Endometrial microvascular endothelial cells (primary cell): ENCODE measurements around a stretch of chr2.

GRCh38 chr2:238703660-238703998, 144.3 kb upstream of the TWIST2 start:
- RAMPAGE, long total RNA: no peak

GRCh38 chr2:238868883-238869411, 21.1 kb downstream of the TWIST2 start:
- RAMPAGE, long total RNA: no peak

DNA sequence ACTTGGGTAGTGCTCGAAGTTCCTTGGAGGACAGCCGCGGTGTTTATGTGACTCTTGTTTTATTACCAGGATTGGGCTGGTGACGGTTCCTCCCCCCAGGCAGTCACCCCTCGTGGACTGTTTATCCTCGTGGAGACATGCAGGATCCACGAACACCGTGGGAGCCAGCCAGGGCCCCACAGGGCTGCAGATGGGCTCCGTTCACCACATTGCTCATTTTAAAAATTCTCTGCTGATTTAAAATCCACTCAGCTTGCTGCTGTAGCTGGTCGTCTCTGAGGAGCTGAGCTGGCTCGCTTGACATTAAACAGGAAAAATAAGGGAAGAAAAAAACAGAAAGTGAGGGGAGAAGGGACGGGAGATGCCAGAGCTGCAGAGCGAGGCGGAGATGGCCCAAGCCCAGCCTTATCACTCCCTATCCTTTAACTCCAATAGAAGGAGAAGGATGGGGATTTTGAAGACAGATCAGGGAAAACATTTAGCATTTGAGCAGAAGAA, 35.3 kb downstream of the TWIST2 start:
- RAMPAGE, long total RNA: no peak

DNA sequence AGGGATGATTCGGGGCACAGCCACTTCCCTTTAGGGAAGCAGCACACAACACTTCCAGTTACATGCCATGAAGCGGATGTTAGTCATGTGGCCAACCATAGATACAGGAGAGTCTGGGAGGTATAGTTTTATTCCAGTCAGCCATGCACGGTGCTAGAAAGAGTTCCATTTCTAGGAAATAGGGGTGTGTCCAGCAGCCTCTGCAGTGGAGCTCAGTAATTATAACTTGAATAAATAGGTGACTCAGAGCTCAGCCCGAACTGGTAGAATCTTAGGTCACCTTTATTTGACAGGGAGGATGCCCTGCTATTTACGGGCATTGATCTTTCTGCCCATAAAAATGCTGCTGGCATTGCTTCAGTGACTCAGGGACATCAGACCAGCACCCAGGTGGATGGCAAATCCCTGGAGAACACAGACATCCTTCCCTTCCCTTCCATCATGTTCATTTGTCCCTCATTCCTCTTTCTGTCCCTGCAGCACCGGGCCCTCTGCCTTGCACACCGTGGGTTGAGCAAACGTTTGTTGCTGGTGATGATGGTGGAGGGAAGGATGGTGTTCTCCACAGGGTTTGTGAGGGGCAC, 159.1 kb downstream of the TWIST2 start:
- RAMPAGE, long total RNA: no peak

- RAMPAGE, long total RNA: no peak
Measured at GRCh38 chr2:239124896-239125512, 275.8 kb downstream of the HDAC4 start.

DNA sequence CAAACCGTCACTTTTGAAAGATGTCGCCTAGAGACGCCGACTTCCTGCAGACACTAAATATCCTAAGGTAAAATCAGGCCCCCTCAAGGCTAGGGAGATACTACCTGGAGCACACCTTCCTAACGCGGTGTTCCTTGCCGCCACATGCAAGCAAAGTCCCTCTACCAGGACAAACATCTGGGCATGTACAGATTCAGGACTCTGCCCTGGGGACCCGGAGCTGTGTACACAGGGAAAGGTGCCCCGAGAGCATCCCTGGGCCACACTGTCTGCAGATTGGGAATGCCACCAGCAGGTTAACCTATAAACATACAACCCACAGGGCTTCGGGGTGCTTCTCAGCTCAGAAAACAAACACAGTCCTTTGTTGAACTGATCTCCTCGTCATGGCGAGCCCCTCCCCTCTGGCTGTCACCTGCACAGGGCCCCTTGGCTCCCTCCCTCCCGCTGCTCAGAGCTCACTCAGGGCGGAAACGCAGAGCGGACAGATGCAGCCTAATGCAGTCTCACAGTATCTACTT, 218.9 kb downstream of the HDAC4 start:
- RAMPAGE, long total RNA: no peak

- RAMPAGE, long total RNA: no peak
Measured at GRCh38 chr2:239195183-239196052, 205.4 kb downstream of the HDAC4 start.

DNA sequence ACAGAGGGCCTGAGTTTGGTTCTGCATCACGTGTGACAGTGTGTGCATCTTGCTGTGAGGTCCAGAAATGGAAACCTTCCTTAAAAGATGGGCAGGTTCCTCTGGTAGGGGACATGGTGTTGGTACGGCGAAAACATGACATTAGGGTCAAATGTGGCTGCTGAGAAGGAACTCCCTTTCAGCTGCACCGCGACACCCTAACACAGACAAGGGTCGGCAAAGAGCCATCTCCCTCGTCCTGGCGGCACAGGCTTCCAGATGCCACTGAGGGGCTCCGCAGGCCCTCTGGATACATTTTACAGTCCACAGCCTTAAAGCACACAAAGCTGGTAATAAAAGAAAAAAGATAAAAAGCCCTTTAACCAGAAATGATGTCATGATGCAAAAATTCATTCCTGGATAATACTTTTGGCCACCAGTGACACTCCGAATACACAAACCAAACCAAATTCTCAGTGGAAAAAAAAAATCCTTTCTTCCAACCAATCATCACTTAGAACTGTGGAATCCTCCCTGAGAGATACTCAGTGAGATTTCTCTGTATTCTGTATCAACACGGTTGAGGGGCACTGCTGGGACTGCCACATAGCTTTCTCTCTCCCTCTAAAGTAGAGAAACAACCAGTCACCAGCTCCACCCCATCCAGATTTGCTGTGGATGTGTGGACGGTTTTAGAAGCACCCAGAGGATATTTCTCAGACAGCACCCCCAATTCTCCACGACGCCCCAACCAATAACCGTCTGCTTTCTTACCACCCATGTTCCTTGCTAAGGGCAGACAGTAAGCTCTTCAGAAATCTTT, 174.8 kb downstream of the HDAC4 start:
- RAMPAGE, long total RNA: no peak

- RAMPAGE, long total RNA: no peak
Measured at GRCh38 chr2:239236764-239237113, 164.1 kb downstream of the HDAC4 start.

DNA sequence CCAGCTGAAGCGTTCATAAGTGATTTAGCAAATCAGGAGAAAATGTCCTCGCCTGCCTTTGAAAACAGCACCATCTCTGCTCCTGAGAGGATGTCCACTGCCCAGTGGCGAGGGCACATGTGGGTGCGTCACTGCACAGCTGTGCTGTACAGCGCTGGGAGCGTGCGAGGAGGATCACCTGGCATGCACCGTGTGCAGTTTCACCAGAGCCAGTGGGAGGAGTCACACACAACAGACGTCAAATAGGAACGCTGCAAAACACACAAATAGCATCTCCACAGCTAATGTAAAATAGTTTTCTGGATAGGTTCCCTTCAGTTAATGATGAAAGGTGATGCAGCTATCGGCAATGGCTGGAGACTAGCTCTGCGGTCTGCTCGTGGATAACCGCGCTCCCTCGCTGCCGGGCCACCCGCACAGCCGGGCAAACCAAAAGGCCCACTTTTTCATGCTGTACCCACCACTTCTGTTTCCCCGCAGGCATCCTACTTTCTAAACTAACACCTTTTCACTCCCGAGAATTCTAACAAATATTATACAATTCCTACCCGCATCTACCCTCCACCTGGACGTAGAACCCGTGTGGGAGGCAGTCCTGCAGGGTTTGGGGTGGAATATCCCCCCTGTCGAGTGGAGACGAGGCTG, 153.9 kb downstream of the HDAC4 start:
- RAMPAGE, long total RNA: no peak

DNA sequence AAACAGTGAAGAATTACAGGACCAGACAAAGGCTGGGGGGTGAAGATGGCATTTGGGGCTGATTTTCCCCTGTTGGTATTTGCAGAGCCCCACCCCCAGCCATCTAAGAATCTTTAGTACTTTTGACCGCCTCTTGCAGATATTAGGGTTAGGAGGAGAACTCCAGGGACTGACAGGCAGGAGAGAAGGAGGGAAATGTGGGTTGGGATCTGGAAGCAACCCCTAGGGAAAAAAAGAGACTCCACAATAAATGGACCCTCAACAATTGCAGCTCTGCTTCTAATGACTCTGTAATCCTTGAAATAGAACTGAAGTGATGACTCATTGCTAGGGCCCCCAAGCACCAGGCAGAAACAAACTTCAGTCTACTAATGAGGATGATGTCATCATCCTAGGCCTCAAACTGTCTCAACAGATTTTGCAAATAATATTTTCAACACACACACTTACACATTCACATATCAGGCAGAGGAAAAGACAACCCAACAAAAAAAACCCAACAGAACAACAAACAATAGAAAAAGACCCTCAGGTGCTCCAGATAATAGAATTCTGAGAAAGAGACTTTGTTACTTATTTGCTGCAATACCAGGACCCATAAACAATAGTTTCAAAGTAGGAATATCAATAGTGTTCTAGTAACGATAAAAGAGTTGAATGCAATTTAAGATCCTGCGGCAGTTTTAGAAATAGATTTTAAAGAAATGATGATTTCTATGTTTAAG, 143.3 kb downstream of the HDAC4 start:
- RAMPAGE, long total RNA: no peak

DNA sequence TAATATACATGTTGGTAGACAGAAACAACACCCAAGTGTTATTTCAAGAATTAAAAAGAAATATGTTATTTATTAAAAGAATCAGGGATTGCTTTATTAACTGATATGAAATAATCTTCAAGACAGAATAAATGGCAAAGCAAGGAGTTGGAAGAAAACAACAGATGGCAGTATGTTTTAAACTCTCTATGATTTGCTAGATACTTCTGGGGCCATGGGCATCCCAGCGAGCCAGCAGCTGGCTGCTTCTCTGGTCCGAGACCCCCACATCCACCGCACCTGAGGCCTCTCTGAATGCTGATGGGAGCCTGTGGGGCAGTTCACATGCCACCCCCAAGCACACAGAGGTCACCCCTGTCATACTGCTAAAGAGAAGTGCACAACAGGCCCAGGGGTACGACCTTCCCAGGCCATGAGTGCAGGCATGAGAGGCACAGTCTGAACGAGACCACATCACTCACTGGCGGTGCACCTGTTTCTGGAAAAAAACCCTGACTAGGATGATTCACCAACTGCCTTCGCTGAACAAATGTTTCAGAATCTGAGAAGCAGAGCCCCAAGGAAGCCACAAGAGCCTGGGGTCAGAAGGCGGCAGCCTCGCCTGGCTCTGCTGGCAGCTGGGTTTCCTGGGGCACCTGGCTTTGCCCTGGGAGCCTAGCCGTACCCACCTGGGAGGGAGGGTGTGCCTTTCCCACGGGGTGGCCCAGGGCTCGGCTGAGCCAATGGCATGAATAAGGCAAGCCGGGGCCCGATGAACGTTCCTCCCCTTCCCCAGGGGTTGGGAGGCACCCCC, 74.1 kb downstream of the HDAC4 start:
- RAMPAGE, long total RNA: no peak

GRCh38 chr2:239378661-239379155, 22.1 kb downstream of the HDAC4 start:
- RAMPAGE, long total RNA: no peak

DNA sequence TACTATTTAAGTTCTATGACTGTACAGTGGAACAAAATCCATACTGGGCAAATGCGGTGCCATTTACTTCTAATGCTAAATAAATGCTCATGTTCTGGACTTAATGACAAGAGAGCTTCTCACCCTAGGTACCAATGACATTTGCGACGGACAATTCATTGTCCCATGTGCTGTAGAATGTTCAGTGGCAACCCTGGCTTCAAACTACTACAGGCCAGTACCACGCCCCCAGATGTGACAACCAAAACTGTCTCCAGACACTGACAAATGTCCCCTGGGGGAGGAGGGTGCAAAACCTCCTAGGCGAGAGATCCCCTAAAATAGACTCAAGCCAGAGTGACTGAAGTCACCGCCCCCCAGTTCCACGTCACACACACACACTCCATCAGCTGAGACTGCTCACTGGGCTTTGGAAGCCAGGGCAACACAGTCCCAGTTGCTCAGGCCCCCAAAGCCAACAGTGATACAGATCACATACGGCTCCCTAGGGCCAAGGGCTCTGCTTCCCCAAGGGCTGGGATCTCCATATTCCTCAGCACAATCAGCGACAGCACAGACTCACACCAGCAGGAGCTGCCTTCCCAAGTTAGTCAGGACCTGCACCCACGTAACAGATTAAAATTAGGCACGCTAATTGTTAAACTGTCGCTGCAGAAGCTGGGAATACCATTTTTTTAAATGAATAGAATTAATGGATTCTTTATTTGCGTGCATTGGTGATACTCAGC, 19.1 kb downstream of the HDAC4 start:
- RAMPAGE, long total RNA: no peak

- RAMPAGE, long total RNA: no peak
Measured at GRCh38 chr2:239499147-239499655, 98.4 kb upstream of the HDAC4 start.

DNA sequence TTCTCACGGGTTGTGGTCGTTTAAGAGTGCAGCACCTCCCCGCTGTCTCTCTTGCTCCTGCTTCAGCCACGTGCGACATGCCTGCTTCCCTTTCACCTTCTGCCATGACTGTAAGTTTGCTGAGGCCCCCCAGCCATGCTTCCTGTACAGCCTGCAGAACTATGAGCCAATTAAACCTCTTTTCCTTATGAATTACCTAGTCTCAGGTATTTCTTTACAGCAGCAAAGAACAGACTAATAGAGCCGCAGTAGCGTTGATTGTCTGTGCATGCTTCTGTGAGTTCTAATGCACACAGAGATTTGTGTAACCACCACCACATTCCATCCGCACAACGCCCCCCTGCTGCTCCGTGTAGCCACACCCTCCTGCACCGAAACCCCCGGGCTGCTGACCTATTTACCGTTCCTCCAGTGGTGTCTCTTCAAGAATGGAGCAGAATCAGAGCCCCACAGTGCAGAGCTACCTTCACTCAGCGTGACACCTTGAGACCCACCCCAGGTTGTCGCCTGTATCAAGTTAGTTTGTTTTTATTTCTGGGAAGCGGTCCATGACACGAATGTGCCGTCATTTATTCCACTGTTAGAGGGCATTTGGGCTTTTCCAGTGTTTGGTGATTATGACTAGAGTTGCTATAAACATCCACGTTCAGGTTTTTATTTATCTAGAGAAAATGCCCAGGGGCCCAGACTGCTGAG, 267.0 kb downstream of the NDUFA10 start:
- RAMPAGE, long total RNA: no peak

GRCh38 chr2:239911250-239911991, 113.7 kb downstream of the NDUFA10 start:
- RAMPAGE, long total RNA: no peak

- RAMPAGE, long total RNA: no peak
Measured at GRCh38 chr2:239977965-239979101, 46.8 kb downstream of the NDUFA10 start.

DNA sequence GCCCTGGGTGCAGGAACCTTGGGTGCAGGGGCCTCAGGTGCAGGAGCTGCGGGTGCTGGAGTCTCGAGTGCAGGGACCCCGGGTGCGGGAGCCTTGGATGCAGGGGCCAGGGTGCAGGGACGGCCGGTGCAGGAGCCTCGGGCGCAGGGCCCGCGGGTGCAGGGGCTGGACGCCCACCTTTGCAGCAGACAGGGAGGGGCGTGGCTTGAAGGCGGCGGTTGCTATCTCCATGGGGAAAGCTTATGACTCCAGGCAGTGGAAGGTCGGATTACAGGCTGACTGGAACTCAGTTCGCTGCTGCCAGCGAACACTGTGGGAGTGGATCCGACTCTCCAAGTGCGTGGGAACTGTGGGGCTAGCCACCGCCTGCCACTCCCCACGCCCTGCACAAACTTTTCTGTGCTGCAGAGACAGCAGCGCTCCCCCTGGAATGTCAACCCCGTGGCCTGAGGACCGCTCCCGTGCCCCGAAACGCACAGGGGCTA, 40.3 kb downstream of the COPS9 start:
- RAMPAGE, long total RNA: no peak

- RAMPAGE, long total RNA: no peak
Measured at GRCh38 chr2:240236302-240236928, 96.0 kb upstream of the OTOS start.